ENCODE measurements around the genes SCN10A and TTC21A.

DNA sequence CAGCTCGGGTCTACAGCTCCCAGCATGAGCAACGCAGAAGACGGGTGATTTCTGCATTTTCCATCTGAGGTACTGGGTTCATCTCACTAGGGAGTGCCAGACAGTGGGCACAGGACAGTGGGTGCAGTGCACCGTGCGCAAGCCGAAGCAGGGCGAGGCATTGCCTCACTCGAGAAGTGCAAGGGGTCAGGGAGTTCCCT is 48.4 kb upstream of the ACVR2B start:
- RRBS, result no CpG with 5 or more reads among the region's 8 CpGs

DNA sequence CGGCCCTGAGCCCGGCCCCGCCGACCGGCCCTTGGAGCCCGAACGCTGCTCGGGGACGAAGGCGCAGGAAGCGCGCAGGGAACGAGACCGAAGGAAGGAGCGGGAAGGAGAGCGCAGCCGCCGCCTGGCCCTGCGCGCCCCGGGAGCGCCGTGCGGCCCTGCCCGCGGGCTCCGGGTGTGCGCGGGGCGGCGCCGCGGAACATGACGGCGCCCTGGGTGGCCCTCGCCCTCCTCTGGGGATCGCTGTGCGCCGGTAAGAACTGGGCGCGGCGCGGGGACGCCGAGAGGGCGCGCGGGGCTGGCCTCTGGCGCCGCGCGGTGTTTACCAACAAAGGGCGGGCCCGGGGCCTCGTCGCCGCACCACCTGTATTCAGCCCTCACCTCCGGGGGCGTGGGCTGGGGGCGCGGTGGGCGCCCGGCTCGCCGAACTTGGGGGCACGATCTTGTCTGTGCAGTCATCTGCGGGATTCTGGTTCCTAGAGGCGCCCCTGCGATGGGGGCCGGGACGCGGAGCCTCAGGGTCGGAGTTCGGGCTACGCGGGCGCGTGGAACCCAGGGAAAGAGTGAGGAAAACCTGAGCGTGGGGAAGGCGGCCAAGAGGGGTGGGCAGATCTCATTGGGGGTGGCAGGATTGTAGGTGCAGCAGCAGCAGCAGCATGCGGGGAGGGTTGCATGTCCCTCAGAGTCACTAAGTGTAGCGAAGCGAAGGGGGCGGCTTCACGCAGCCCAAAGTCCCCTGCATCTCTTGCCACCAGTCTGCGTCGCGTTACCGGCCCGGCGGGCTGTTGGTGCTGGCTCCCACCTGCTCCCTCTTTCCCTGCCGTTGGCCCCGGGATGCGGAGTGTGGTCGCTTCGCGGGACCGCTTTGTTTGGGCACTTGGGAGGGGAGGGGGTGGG is 680 bp downstream of the ACVR2B start:
- RRBS, result 4% methylated on average over 52 of the region's 98 CpGs

DNA sequence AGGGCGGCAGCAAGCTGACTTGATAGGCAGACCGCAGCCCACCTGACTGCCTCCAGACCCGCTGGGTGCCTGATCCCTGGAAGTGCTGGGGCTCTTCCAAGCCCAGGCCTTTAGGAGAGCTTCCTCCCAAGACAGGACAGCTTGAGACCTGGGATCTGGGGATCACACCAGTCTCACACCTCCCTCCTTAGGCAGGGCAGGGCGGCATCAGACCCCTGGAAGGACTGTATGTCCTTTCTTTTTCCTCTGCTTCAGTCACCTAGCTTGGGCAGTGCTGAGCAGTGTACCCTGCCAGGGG is 2.1 kb downstream of the ACVR2B start:
- RRBS, result no CpG with 5 or more reads among the region's 4 CpGs

DNA sequence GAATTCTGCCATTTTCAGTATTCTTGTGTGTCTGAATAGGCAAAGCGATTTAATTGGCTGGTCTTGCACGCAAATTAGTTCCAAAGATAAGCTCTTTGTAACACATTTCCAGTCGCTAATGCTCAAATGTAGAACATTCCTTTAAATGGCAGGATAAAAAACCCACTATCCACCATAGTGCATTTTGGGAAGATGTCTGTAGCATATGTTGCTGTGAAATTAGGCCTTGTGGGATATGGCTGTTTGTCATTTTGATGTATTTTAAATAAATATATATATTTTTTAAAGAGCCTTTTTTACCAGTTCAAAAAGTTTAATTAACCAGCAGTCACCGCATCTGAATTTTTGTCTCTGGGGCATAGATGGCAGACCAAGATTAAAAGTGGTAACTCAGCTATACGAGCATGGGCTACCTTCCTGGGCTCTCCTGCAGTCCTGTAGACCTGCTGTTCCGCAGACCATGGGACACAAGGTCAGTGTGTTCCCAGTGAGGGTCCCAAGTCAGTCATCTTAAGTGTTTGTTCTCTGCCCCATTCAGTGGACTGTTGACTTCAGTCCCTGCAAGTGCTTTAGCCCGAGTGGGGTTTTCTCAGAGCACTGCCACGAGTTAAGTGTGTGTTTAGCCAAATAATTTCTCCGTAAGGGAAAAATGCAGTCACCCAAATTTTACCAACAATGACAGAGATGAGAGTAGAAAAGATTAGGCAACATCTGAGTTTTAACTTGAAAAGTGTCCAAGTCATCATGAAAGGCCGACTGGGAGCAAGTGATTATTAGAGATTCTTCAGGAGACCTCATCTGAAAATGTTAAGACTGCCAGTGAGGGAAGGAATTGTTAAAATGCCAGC is 5.0 kb upstream of the EXOG start:
- RRBS, result no CpG with 5 or more reads among the region's 10 CpGs

DNA sequence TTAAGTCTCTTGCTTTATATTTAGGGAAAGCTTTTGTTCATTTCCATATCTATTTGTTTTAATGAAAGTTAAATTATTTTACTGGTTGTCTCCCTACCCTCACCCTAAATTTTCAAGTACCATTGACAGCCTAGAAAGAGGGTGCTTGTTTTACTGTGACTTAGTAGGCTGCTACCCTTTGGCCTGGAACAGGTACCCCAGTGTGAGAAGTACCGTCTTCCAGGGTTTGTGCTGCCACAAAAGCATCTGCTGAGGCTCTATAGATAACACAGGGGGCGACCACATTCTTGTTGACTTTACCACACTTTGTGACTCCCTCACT is 23.4 kb downstream of the EXOG start:
- RRBS, result no CpG with 5 or more reads among the region's 2 CpGs

DNA sequence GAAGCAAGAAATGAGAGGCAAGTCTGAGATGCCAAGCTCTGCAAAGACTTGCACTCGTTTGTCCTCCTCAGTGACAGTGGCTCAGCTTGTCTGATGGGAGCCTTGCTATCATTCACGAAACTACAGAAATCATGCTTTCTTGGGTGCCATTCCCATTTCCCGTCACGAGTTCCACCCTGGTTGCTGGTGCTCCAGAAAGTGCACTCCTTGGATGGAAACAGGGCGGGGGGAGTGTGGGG is at the start of gene SCN10A:
TSS of gene SCN10A (minus strand) at position 10 of the 239 bp plus-strand sequence.
- RRBS, result no CpG with 5 or more reads among the region's 5 CpGs

GRCh38 chr3:39094194-39094616 is 13.2 kb downstream of the GORASP1 start:
- RRBS, result no CpG with 5 or more reads among the region's 4 CpGs

GRCh38 chr3:39097281-39098478 is 9.7 kb downstream of the GORASP1 start:
- RRBS, result no CpG with 5 or more reads among the region's 12 CpGs

GRCh38 chr3:39107510-39108292 is at the start of gene TTC21A:
TSS of gene TTC21A (plus strand) at chr3:39107680.
- RRBS, result 3% methylated on average over 16 of the region's 53 CpGs

- RRBS, result no CpG with 5 or more reads among the region's 7 CpGs
These were observed 18.3 kb downstream of the TTC21A start for GRCh38 chr3:39125633-39126267.

DNA sequence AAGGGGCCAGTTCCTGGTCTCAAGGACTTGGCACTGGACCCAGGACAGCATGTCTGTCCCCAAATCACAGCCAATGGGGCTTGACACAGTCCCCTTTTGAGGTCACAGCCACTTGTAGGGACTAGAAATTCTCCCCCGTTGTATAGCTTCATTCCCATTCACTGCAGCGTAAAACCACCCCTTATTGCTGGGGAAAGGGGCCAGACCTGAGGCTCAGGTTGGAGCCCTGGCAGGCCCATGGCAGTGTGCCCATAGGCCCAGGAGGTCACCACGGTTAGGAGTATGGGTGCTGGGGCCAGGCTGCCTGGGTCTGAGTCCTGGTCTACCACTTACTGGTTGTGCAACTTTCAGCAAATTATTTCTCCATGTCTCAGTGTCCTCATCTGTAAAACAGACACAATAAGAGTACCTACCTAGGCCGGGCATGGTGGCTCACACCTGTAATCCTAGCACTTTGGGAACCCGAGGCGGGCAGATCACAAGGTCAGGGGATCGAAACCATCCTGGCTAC is 18.0 kb downstream of the CSRNP1 start:
- RRBS, result no CpG with 5 or more reads among the region's 7 CpGs

DNA sequence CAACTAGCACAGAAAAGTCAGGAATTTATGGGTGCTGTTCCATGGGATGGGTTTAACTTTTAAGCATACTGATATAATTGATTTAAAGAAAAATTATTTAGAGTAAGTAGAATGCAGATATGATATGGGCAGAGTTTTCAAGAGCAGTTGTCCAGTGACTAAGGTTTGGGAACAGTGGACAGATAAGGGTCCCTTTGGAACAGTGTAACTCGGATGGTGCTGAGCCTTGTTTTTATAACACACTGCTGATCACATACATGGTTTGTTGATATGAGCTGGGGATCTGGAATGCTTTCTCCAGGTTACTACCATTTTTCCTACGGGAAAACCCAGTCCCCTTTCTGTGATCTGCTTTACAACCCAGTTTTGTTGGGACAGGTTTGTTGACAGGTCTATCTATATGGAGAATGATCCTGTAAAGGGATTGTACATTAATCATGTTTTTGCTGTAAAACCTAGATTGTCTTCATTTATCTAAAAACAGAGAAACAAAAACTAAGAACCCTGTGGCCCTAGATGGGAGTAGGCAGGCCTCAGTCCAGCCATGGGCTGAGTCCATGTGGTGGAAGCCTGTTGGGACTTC is 13.4 kb downstream of the CSRNP1 start:
- RRBS, result no CpG with 5 or more reads among the region's 2 CpGs

GRCh38 chr3:39143808-39144601 is 9.4 kb downstream of the CSRNP1 start:
- RRBS, result 96% methylated on average over 7 of the region's 21 CpGs

GRCh38 chr3:39146438-39147475 is 6.6 kb downstream of the CSRNP1 start:
- RRBS, result no CpG with 5 or more reads among the region's 19 CpGs

GRCh38 chr3:39180426-39181305 is 11.7 kb downstream of the XIRP1 start:
- RRBS, result 5% methylated on average over 35 of the region's 65 CpGs

- RRBS, result no CpG with 5 or more reads among the region's 2 CpGs
These were observed 11.2 kb upstream of the CCR8 start for GRCh38 chr3:39318298-39318784.

DNA sequence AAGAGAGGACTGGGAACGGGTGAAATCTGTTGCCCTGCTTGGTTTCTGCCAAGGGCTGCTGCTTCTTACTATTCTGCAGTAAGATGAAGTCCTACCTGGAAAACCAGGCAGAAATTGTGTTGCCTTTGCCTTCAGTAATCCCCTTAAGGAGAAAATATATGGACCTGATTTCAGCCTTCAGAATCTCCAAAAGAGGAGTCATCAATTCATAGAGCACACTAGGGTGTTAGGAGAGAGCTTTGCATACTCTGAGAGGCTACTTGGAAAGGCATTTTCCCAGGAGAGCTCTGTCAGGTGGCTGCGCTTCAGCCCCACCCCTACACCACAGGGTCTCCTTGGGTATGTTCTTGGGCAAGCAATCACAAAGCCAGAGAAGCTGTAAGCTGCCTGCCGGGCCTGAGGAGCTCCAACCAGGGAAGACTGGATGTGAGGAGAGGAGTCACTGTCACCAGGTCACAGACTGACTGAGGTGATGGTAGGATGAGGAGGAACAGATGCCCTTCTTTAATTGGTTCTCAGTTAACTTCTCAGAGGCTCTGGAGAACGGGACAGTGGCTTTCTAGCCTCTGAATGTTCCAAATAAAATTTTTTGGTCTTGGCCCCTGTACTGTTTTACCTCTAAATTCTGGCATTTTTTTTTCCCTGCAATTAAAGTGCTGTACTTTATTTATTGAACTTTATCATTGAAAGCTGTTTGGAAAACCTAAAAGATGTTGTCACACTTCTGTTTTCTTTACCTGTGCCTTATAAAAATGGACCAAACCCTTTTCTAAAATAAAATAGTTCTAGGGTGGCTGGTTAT is 9.8 kb upstream of the RPSA start:
- RRBS, result no CpG with 5 or more reads among the region's 4 CpGs

GRCh38 chr3:39407269-39408512 is 1.2 kb downstream of the RPSA start:
- RRBS, result no CpG with 5 or more reads among the region's 17 CpGs

DNA sequence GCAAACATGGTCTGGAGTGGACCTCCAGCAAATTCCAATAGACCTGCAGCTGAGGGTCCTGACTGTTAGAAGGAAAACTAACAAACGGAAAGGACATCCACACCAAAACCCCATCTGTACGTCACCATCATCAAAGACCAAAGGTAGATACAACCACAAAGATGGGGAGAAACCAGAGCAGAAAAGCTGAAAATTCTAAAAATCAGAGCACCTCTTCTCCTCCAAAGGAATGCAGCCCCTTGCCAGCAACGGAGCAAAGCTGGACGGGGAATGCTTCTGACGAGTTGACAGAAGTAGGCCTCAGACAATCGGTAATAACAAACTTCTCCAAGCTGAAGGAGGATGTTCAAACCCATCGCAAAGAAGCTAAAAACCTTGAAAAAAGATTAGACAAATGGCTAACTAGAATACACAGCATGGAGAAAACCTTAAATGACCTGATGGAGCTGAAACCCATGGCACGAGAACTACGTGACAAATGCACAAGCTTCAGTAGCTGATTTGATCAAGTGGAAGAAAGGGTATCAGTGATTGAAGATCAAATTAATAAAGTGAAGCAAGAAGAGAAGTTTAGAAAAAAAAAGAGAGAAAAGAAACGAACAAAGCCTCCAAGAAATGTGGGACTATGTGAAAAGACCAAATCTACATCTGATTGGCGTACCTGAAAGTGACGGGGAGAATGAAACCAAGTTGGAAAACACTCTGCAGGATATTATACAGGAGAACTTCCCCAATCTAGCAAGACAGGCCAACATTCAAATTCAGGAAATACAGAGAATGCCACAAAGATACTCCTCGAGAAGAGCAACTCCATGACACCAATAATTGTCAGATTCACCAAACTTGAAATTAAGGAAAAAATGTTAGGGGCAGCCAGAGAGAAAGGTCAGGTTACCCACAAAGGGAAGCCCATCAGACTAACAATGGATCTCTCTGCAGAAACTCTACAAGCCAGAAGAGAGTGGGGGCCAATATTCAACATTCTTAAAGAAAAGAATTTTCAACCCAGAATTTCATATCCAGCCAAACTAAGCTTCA is 145.3 kb downstream of the MYRIP start:
- RRBS, result no CpG with 5 or more reads among the region's 13 CpGs

GRCh38 chr3:40044067-40044556 is 234.7 kb downstream of the MYRIP start:
- RRBS, result no CpG with 5 or more reads among the region's 8 CpGs

Measured in OVCAR3 (cell line).